Airway epithelial cell (primary cell): ENCODE measurements around a stretch of chr17.

DNA sequence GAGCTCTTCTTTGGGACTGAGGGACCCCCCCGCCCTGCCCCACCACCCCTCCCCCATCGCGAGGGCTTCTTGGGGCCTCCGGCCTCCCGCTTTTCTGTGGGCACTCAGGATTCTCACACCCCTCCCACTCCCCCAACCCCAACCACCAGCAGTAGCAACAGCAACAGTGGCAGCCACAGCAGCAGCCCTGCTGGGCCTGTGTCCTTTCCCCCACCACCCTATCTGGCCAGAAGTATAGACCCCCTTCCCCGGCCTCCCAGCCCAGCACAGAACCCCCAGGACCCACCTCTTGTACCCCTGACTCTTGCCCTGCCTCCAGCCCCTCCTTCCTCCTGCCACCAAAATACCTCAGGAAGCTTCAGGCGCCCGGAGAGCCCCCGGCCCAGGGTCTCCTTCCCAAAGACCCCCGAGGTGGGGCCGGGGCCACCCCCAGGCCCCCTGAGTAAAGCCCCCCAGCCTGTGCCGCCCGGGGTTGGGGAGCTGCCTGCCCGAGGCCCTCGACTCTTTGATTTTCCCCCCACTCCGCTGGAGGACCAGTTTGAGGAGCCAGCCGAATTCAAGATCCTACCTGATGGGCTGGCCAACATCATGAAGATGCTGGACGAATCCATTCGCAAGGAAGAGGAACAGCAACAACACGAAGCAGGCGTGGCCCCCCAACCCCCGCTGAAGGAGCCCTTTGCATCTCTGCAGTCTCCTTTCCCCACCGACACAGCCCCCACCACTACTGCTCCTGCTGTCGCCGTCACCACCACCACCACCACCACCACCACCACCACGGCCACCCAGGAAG lies 6.9 kb upstream of the TMEM88 start:
- RAMPAGE, long total RNA: no peak

DNA sequence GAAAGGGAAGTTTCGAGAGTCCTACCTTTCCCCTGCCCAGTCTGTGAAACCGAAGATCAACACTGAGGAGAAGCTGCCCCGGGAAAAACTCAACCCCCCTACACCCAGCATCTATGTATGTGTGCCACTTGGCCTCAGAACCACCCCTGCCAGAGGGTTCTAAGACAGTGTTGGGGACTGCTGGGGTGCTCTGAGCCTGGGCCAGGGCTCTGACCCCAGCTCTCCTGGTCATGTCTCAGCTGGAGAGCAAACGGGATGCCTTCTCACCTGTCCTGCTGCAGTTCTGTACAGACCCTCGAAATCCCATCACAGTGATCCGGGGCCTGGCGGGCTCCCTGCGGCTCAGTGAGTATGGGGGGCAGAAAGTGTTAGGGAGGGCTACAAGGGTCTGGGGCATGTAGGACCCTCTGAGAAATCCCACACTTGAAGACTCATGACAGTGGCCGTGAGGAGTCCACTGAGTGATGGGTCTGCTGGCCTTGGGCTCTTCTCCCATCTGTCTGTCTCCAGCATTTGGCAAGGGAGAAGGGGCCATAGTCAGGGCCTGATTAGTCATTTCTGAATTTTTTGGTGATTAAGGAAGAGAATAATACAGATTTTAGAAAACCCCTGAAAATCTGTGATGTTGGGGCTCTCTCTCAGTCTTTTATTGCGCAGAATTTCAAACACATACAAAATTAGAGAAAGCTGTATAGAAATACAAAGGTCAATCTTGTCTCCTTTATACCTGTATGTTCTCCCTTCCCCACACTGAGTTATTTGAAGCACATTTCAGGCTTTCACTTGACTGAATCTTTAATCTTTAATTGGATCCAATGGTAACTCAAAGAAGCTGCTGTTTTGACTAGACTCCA lies 4.8 kb upstream of the TMEM88 start:
- RAMPAGE, long total RNA: no peak

DNA sequence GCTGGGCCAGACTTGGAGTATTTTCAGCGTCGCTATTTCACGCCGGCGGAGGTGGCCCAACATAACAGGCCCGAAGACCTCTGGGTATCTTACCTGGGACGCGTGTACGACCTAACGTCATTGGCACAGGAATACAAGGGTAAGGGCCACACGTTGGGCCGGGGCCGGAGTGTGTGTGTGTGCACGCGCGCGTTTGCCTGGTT lies 254 bp downstream of the CYB5D1 start:
- RAMPAGE, long total RNA: no peak

DNA sequence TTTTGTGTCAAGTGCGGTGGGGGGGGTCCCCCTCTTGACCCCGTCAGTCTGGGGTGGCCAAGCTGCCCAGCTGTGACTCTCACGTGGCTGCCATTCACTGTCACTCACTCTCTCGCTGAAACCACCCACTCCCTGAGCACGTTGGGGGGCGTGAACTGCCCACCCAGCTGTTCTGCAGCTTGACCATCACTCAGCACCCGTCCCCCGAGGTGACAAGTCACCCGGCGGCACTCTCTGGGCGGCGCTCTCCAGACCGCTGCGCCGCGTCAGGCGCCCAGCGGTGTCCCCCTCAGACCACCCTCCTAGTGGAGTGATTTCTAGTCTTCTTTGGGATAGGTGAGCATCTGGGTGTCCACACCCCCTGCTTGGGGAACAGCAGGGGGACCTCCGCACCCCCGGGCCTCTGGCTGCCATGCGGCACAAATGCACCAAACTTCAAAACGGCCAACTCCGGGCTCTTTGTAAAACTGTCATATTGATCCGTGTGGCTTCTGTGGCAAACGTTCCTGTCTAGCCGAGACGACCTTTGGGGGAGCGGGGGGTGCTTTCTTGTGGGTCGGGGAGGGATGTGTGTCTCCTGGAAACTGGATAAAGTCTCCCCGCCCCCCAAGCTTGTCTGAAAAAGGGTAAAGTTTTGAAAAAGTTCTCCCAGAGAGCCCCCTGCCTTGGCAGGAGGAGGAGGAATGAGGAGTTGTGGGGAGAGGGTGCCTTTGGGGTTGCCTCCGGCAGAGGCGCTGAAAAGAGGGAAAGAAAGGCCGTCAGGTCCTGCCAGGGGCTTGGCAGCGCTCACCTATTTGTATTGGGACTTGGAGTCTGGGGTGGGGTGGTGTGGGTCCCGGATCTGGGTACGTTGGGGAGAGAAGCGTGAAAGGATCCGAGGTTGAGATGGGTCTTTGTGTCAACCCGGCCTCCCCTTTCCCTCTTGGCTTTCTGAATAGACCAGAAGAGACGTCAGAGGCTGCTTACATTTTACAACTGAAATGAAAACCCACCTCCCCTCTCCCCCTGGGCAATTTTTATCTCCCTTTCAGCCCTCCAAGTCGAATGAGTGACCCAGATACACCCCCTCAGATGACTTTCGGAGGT lies 2.2 kb upstream of the CHD3 start:
- RAMPAGE, long total RNA: no peak

DNA sequence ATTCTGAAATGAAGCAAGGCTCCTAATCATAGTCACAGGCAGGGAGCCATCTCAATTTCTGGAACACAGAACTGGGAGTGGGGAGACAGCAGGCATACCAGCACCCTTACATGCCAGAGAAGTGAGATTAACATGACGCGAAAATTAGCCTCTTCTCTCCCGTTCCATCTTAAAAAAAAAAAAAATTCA lies 1.2 kb downstream of the RNF227 start:
- RAMPAGE, long total RNA: no peak

DNA sequence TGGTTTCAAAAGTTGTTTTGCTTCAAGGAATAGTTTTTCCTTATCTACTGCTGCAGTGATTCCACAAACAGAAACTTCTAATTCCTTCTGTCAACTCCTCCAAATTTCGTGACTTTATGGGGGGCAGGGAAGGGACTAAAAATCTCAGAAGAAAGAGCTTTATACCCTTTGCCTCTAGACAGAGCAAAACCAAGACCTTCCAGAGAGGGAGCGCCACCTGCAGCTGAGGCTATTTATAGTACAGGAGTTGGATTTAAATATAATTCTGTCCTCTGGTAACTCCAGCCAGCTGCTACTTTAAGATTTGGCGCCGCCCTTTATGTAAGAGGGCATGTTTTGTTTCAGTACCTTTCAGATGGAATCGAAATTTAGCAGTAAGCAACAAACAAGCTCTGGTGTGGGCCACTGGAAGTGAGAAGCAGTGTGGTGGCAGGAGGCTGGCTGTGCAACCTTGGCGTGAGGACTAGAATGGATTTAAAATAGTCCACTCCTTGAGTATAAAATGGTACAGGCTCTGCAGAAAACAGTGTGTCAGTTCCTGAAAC lies 5.3 kb upstream of the GUCY2D start:
- RAMPAGE, long total RNA: no peak

DNA sequence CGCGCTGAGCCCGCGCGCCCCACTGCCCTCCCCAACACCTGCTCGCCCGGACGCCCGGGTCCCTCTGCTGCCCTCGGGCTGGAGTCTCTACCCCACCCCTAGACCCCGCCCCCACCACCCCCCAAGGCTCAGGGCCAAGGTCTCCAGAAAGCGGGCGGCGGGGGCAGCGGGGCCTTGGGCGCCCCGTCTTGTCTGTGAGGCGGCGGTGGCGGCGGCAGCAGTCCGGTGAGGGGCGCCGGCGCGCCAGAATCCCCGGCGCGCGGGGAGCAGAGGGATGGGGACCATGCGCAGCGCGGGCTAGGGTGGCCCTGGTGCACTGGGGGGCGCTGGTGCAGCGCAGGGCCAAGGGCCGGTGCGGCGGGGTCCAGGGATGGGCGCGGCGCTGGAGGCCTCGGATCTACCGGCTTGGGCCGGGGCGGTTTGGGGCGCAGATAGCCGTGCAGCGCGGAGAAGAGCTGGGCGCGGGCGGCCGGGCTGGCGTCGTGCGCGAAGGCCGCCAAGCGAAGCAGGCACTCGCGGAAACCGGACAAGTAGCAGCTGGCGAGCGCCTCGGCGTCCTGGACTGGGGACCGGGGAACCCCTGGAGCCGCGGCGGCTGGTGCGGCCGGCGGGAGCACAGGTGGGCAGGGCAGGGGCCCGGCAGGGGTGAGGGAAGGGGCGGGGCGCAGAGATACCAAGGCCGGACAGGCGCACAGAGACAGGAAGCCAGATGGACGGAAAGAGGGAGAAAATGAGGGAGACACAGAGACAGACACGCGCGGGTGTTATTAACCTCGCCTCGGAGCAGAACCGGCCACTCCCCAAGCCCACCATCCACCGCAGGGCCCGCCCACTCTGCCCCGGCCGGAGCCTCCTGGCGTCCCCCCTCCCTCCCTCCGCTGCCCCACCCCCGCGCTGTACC lies 2.2 kb downstream of the HES7 start:
- RAMPAGE, long total RNA: no peak

DNA sequence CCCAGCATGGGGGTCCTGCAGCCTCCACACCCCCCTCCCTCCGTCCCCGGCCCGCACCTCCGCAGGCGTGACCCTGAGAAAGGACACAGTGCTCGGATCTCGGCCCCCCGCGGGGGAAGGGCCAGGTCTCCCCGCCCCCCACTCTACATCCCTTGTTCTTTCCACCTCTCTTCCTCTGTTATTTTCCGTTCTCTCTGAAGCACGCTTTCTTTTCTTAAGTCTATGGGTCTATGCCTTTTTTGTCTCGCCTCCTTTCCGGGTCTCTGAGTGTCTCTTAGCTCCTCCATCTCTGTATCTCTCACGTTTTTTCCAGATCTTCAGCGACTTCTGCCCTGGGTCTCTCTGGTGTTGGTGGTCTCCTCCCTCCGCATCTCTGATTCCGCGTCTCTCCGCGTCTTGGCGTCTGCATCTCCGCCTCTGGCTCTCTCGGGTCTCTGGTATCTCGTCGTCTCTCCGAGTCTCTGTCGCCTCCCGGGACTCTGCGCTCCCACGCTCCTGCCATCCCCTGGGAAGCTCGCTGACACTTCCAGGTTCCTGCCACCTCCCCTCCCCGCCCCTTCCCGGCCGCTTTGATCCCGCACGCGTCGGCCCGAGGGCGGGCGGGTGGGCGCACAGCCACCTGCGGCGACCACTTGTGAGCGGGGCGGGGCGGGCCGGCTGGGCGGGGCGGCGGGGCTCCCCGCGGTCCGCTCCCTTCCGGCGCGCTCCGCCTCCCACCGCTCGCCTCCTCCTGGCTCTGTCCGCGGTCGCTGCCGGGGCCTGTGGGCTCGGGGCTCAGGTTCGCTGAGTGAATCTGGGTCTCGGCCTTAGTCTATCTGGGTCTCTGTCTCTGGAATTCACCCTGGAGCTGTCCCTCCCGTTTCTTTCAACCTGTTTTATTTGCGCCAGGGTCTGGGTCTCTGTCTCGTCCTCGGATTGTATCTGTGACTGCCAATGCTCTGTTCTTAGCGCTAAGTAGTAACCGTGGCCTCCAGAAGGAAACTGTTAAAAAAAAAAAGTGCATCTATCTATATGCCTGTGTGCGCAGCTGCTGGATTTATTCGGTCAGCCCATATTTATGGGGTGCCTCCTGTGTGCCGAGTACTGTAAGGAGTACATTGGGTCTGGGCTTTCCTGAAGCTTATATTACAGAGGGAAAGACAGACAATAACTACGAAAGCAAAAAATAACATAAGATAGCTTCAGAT lies 2.5 kb upstream of the HES7 start:
- RAMPAGE, long total RNA: no peak

GRCh38 chr17:8142846-8143257 lies 9.4 kb downstream of the PER1 start:
- RAMPAGE, long total RNA: no peak

GRCh38 chr17:8147030-8147974 lies 4.9 kb downstream of the PER1 start:
- RAMPAGE, long total RNA: no peak

- RAMPAGE, long total RNA: no peak
Measured at GRCh38 chr17:8175514-8175896, 675 bp downstream of the TMEM107 start.

GRCh38 chr17:8185782-8186562 lies 4.0 kb downstream of the BORCS6 start:
- RAMPAGE, long total RNA: no peak

GRCh38 chr17:8223736-8224141 lies 13.4 kb upstream of the AURKB start:
- RAMPAGE, long total RNA: no peak

- RAMPAGE, long total RNA: no peak
Measured at GRCh38 chr17:8224953-8225448, 14.6 kb upstream of the AURKB start.

GRCh38 chr17:8232190-8232914 lies 15.5 kb downstream of the CTC1 start:
- RAMPAGE, long total RNA: no peak

DNA sequence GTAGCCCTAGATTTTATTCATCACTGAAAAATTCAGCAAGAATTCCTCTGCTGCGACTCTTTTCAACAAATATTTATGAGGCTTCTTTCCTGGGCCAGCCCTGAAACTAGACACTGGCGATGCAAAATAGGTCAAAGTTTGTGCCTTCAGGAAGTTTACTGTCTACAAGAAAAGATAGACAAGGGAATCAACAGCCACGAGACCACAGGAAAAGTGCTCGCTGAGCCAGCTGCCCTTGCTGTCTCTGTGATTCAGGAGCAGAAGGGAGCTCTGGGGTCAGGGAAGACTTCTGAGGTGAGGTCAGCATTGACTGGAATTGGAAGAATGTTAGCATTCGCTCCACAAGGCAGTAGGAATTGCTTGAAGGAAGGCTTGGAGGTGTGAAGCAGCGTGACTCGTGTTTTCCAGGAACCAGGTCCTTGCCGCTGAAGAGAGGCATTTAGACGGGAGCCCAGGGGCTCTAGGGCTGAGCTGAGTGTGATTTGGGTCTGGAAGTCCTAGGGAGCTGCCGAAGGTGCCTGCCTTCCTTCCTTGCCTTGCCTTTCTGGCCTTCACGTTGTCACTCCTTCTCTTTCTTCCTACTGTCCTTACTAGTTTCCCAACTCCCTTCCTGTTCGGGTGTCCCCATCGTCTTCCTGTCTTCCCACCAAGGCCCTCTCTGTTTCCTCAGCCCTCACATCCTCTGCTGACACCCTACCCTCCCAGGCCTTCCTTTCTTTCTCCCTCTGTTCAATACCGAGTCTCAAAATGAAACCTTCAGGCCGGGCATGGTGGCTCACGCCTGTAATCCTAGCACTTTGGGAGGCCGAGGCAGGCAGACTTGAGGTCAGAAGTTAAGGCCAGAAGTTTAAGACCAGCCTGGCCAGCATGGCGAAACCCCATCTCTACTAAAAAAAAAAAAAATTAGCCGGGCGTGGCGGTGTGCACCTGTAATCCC lies 2.1 kb upstream of the RPL26 start:
- RAMPAGE, long total RNA: no peak

GRCh38 chr17:8436069-8437063 lies 682 bp downstream of the NDEL1 start:
- RAMPAGE, long total RNA: no peak

DNA sequence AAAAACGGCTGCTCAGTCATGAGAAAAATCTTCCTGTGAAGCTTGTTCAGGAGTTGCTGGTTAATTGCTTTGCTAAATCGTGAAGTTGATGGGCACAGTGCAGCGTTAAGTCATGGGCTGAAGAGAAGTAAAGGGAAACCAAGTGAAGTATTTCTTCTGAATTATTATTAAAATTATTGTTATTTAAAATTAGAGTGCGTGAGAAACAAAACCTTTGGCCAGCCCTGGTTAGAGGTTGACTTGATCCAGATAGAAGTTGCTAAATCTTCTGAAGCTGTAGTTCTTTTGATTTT lies 1.3 kb downstream of the NDEL1 start:
- RAMPAGE, long total RNA: no peak

DNA sequence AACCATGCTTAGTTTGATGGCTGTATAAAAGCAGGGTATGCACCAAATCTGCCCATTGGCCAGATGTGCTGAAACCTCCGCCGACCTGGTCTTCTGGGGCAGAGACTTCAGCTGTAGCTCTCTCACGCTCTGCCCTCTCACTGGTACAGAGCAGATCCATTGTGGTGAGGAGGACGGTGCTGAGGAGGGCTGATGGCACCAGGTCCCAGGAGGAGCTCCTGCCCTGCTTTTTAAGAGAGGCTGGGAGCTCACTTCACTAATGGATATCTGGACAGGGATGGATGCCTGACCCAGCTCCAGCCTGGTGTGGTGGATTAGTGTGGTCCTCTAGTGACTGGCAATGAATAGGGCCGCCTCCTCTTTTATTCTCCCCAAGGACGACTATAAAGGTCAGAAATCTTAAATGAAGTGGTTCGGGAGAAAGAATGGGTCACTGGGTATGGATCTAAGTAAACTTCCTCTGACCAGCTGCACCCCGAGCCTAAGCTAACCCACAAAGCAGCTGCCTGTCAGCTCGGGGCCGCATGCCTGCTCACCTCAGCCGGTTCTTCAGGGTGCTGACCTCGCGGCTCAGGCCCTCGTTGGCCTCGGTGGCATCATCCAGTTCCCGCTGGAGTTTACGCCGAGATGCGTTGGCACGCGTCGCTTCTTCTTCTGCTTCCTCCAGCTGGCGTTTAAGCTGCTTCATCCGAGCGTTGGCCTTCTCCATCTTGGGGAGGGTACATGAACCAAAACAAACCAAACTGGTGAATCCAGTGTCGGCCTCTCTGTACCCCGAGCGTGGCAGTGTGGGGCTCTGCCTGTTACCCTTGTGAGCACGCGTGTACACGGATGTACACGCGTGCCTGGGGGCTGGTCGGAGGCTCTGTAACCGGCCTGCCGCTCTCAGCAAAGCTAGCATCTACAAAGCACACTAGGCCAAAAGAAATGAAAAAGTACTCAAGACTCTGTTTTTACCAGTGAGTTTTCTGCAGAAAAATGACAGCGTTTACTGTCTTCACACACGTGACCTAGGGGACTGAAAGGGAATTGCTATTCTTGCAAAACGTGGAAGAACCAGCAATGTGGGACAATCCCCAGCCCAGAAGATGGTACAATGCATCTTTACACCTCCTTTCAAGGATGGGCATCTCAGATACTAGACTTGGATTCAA lies 41.0 kb downstream of the NDEL1 start:
- RAMPAGE, long total RNA: no peak

DNA sequence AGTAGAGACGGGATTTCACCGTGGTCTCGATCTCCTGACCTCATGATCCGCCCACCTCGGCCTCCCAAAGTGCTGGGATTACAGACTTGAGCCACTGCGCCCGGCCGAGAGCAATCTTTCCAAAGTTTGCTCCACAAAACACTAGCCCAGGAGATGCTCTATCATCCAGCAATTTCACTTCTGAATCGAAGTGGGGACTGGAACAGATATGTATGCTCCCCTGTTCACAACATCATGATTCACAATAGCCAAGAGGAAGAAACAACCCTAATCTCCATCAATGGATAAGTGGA lies 42.3 kb upstream of the MYH10 start:
- RAMPAGE, long total RNA: no peak